Caco-2 (cell line): ENCODE results near the genes RMI1 and GOLM1.

GRCh38 chr9:83670976-83671759 lies 36.6 kb downstream of the UBQLN1 start:
- PRO-cap, result no peak
- RRBS, result no CpG with 5 or more reads among the region's 6 CpGs

- PRO-cap, result no peak
- RRBS, result no CpG with 5 or more reads among the region's 7 CpGs
Measured at GRCh38 chr9:83702030-83702390, 5.7 kb downstream of the UBQLN1 start.

- PRO-cap, result no peak
- RRBS, result no CpG with 5 or more reads among the region's 6 CpGs
Measured at GRCh38 chr9:83737777-83738101, 30.0 kb upstream of the UBQLN1 start.

GRCh38 chr9:83965575-83965963 lies 9.0 kb upstream of the C9orf64 start:
- PRO-cap, result no peak
- RRBS, result no CpG with 5 or more reads among the region's 6 CpGs

DNA sequence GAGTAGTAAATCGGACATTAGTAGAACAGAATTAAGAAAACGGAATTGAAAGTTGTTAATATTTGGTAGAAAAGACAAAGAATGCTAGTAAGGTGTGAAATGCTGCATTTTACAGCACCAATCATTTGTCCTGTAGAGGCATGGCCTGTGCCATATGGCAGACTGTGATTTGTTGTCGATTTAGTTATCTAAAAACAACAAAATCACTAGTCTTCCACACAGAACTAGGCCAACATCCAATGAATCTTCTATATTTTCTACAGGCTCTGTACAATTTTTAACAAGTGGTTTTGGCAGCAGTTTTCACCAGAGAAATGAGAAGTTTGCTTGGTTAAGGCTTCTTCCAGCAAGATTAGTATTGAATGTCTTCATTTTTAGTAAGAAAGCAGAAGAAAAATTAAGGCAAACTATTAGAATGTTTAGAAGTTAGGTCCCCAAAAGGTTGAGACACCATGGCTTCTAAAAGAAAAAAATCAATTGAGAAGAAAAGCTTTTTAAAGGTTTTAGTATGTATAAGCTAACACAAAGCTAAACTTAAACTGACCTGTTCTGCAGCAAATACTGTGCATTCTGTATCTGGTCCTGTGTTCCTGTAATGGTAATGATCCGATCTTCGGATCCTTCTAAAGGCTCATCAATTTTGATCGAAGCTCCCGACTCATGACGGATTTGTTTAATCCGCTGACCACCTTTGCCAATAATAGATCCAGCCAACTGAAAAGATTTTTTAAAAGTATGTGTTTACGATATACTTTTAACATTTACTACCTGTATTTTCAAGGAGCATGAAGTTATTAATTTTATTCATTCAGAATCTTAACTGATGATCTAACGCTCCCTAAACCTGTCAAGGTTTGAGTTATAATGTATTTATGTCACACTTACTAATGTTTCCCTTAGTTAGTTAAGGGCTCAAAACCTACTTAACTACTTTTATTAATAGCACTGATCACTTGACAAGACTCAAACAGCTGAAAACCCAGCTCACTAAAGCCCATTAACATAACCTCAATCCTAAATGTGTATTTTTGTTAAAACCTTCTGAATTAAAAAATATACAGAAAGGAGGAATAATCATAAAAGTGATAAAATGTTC lies 10.0 kb downstream of the HNRNPK start:
- PRO-cap, result no peak
- RRBS, result no CpG with 5 or more reads among the region's 11 CpGs

- PRO-cap, result bidirectional peak, plus-strand start at chr9:83980778, minus-strand start at chr9:83980615; bidirectional peak, plus-strand start at chr9:83981451, minus-strand start at chr9:83981406
- RRBS, result 4% methylated on average over 20 of the region's 82 CpGs
Measured at GRCh38 chr9:83980661-83981909, at the start of gene RMI1. Gene RMI1, plus strand, starts transcription at chr9:83980805.

- PRO-cap, result no peak
- RRBS, result no CpG with 5 or more reads among the region's 13 CpGs
Measured at GRCh38 chr9:84166901-84167378, 173.6 kb downstream of the SLC28A3 start.

DNA sequence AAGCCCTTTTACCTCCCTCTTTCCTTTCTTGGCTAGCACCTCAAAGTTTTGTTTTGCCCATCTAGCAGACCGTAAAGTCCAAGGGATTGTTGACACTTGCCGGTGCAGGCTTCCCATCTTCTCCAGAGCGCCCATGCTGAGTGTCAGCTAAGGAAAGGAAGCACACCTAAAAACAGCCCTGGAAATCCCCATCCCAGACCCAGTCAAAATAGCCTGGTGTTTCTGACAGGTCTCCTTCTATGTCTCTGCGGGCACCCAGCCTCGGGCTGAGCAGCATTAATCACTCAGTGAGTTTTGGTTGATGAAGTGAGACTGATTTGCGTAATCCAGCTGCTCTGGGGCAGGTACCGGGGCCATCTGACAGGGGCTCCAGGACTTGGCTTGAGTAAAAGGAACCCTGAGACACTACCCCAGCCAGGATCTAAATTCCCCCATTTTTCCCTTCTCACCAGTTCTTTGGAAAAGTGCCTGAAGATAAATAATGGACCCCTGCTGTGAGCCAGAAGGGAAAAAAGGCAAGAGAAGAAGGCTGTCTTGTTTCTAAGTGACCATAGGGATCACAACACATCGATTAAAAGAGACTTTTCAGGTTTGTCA lies 647 bp downstream of the SLC28A3 start:
- PRO-cap, result no peak
- RRBS, result no CpG with 5 or more reads among the region's 8 CpGs

GRCh38 chr9:84368213-84368871 lies 27.8 kb upstream of the SLC28A3 start:
- PRO-cap, result no peak
- RRBS, result no CpG with 5 or more reads among the region's 4 CpGs

GRCh38 chr9:84858269-84858704 lies 188.8 kb downstream of the NTRK2 start:
- PRO-cap, result no peak
- RRBS, result no CpG with 5 or more reads among the region's 6 CpGs

- PRO-cap, result no peak
- RRBS, result no CpG with 5 or more reads among the region's 27 CpGs
Measured at GRCh38 chr9:85077073-85077628, 407.6 kb downstream of the NTRK2 start.

- PRO-cap, result no peak
- RRBS, result 91% methylated on average over 9 of the region's 70 CpGs
Measured at GRCh38 chr9:85522369-85523429, 219.1 kb downstream of the AGTPBP1 start.

DNA sequence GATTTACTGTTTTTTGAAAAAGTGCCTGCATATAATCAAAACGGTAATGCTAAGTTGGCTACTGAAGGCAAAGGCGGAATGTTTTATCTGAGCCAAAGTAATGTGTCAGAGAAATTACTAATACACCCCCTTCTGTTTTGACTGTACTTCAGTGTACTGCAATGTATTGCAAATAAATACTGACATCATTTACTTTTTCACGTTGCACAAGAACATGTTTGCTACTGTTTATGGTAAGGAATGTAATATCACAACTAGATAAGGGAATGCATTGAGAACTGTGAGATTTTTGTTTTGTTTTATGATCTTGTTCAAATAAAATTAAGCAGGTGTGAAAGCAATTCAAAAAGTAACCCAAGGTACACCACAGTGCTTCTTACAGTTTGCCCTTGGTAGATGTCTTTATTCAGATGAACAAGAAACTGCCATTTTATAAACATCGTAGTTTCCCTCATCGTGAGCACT lies 893 bp upstream of the AGTPBP1 start:
- PRO-cap, result no peak
- RRBS, result no CpG with 5 or more reads among the region's 5 CpGs

GRCh38 chr9:85845750-85846269 lies 95.1 kb upstream of the NAA35 start:
- PRO-cap, result no peak
- RRBS, result no CpG with 5 or more reads among the region's 6 CpGs

DNA sequence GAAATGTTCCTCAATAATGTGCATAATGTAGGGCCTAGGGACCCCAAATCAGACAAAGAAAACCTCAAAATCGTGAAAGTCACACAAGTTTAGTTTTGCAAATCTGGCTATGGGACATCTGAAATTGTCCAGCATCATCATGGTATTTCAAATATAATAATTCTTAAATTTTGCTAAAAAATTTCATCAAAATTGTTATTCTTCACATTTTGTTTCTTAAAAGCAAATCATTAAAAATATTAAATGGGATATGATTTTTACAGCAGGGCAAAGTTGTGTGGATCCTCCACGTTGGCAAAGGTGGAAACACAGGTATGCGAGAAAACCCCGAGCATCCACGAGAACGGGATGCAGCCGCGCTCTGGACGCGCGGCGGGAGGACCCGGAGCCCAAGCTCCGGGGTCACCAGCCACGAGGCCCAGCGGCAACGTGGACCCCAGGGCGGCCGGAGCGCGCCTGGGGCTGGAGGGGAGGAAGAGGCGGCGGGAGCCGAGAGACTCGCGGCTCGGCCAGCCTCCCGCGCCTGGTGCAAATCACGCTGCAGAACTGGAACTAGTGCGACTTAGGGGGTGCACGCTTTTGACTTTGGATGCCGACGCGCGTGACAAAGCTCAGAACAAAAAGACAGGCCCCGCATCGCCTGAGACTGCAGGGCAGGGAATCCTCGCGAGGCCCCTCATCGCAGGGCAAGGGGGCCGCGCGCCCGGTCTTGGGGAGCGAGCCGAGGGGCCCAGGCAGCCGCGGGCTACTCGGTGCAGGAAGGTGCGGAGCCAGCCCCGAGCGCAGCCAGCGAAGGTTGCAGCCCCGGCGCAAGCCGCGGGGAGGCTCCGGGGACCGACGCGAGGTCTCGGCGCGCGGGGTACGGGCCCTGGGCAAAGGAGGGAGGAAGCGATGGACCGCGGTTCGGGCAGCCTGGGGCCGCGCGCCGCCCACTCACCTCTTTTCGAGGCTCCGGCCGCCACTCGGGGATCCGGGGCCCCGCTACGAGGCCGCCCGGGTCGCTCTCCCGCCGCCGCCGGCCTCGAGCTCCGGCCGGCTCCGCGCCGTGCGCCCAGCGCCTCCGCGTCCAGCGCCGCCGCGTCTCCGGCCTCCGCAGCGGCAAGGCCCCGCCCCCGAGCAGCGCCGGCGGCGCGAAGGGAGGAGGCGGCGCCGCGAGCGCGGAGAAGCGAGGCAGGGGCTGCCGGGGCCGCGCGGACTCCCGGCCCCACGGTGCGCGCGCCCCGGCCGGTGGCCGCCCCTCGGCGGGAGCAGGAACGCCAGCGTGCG lies at the start of gene GOLM1:
GOLM1 (minus strand) TSS at position 1,085 of the 1,266 bp plus-strand sequence.
- PRO-cap, result unidirectional peak, plus-strand start at position 351 of the sequence; bidirectional peak, plus-strand start at position 1,119 of the sequence, minus-strand start at position 1,056 of the sequence
- RRBS, result 2% methylated on average over 63 of the region's 137 CpGs

DNA sequence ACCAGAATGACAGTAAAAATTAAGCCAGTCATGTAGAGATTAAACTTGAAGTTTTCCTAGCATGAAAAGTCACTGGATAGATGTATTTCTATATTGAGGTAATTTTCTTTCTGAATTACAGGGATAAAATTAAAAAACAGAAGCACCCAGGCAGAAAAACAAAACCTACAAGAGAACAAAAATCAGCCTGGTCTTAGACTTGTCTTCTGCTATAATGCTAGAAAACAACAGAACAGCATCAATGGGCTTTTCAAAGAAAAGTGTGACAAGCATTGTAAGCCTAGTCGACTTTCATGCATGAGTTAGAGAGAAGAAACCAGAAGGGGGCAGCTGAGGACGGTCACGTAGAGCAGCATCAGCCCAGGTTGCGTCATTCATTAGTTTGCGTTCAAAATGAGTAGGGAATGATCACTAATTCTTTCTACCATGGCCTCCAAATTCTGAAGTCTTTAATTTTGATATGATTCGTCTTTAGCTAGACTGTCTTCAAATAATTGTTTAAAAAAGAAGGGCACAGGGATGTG lies 4.6 kb upstream of the ISCA1 start:
- PRO-cap, result no peak
- RRBS, result no CpG with 5 or more reads among the region's 6 CpGs

GRCh38 chr9:86352549-86353257 lies 1.5 kb downstream of the TUT7 start:
- PRO-cap, result no peak
- RRBS, result no CpG with 5 or more reads among the region's 7 CpGs

GRCh38 chr9:86406328-86406885 lies 52.2 kb upstream of the TUT7 start:
- PRO-cap, result no peak
- RRBS, result no CpG with 5 or more reads among the region's 6 CpGs

DNA sequence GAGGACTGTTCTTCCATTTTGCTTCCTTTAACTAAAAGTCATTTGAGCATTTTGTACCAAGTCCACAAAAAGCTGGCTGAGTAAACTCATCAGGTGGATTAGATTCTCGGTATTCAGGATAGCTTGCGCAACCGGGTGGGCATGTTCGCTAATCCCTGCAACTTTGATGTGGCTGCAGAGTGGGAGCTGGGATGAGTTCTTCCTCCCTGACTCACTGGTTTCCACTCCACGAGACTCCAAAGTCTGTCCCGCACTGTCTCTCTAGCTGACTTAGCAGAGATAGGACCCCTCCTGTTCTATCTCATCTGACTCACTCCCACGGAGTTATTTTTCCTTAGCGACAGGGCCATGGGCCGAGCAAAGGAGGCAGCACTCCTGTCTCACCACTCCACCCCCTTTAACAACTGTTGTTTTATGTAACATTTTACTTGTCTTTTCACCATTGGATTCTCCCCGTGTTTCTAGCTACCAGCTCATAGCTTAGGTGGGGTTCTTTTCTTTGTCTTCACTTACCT lies 80.2 kb upstream of the TUT7 start:
- PRO-cap, result no peak
- RRBS, result no CpG with 5 or more reads among the region's 10 CpGs

- PRO-cap, result no peak
- RRBS, result no CpG with 5 or more reads among the region's 3 CpGs
Measured at GRCh38 chr9:86585641-86586268, 231.5 kb upstream of the TUT7 start.